Diencephalon (tissue), 2 donors: ENCODE measurements around a stretch of chr22.

DNA sequence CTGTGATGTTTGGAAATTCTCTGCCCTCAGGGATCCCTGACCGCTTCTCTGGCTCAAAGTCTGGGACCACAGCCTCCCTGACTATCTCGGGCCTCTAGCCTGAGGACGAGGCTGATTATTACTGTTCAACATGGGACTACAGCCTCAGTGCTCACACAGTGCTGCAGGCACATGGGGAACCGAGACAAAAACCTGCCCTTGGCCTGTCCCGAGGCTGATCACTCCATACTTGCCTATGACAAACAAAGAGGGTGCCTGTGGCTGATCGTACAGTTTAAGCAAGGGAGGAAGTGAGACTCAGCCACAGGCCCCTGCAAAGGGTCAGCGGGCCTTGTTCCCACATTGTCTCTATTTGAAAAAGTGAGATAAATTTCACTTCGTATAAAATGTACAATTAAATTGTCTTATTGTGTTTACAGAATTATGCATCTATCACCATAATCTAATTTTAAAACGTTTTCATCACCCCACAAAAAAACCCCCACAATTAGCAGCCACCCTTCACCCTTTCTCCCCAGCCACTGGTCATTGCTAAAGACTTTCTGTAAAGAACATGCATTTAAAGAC is 43.9 kb upstream of the TOP3B start:
- RAMPAGE, long total RNA, result no peak

GRCh38 chr22:22123536-22123817 is 121.1 kb upstream of the VPREB1 start:
- RAMPAGE, long total RNA, result no peak

DNA sequence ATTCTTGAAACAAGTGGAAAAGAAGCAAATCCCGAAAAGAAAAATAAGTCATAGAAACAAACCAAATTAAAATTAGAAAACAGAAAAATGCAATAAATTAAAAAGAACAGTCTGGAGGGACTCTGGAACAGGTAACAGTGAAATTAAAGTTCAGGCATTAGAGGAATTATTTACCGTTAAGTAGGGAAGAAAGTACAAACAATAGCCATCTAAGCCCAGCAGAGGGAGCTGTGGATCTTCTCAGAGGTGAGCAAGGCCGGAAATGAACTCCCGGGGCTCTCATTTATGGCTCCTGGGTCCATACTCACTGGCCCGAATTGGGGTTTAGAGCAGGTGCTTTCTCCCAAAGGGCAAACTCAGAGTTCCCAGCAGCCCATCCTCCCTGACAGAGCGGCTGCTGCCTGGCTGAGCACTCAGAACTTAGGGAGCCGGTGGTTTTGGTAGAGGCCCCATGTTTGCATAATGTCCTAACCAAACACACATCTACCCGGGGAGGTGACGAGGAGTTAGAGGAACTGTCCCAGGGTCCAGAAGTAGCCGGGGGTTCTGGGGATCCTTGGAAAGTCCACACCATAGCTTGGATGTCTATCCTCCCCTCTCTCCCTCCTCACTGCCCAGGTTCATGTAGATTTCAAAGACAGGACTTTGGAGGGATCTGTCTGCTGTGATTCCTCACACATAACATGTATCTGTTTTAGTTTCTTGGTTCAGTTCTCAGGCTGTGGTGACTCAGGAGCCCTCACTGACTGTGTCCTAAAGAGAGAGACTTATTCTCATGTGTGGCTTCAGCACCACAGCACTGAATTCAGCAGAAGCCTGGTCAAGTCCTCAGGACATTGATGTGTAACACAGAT is 87.7 kb upstream of the VPREB1 start:
- RAMPAGE, long total RNA, result no peak

- RAMPAGE, long total RNA, result no peak
Measured at GRCh38 chr22:22195395-22196614, 48.8 kb upstream of the VPREB1 start.

DNA sequence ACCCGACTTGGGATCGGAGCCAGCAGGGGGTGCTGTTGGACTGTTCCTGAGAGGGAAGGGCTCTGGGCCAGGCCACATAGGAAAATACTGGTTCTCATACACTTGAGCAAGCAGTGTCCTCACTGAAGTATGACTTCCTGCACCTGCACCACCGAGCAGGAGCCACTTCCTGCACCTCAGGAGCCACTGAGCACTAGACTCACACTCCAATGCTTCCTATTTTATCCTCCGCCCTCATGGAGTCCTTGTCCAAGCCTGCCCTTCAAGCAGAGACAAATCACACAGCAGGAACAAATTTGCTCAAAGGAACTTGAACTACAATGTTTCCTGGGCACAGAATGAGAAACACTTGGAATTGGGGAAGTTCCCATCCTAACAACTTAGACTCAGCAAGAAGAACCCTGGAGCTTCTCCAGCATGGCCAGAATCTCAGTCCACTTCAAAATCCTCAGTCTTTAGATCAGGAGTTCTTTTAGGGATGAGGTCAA is 36.6 kb upstream of the VPREB1 start:
- RAMPAGE, long total RNA, result no peak

GRCh38 chr22:22214656-22215055 is 29.9 kb upstream of the VPREB1 start:
- RAMPAGE, long total RNA, result no peak

GRCh38 chr22:22397161-22397762 is 111.3 kb downstream of the ZNF280B start:
- RAMPAGE, long total RNA, result no peak

DNA sequence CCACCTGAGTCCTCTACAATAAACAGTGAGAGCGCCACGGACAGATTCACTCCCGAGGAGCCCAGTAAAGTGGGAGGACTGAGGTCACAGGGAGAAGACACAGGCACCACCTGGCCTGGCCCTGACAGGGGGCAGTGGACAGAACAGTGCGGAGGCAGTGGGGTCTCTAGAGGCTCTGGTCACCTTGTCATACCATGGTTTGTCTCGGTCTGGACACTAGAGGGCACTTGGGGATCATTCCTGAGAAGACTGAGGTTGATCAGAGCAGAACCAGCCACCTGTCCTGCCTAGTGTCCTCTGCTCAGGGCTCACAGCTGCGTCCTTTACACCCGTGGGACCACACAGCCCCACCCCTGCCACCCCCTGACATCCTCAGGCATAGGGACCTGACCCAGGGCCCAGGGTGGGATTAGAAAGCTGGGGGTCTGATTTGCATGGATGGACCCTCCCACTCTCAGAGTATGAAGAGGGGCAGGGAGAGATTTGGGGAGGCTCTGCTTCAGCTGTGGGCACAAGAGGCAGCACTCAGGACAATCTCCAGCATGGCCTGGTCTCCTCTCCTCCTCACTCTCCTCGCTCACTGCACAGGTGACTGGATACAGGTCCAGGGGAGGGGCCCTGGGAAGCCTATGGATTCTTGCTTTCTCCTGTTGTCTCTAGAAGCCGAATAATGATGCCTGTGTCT is 99.1 kb downstream of the ZNF280B start:
- RAMPAGE, long total RNA, result no peak

GRCh38 chr22:22409960-22410643 is 98.4 kb downstream of the ZNF280B start:
- RAMPAGE, long total RNA, result no peak

DNA sequence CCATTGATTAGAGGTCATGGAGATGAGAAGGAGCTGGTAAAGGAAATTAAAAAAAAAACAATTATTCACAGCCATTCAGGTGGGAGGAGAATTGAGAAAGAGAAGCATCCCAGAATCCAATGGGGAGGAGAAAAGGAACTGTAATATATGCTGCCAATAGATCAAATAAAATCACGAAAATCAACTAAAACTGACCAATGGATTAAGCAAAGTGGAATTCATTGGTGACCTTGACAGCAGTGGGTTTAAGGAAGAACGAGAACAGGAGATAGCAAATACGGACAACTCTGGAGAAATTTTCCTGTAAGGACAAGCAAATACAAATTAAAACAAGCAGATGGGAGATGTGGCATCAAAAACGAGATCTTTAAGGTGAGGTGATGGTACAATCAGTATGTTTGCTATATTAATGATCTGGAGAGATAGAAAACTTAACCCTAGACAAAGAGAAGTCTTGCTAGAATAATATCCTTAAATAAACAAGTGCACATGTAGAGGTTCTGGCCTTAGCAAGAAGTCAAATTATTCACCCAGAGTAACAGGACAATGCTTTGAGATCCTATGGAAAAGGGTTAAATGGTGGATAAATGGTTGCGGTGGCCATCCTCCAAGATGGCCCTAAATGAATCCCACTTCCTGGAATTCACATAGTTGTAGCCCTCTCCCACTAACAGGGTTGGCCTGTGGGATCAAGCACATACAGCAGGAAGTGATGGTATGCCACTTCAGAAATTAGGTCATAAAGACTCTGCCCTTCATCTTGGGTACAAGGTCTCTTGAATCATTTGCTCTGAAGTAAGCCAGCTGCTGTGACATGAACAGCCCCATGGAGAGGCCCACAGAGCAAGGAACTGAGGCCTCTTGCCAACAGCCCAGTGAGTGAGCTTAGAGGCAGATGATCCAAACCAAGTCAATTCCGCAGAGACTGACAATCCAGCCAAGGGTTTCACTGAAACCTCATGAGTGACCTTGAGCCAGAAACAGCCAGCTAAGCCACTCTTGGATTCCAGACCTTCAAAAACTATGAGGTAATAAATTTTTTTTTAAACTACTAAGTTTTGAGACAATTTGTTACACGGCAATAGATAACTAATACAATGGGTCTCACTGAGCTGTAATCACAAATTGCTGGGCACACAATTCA is 1.9 kb downstream of the ZNF280B start:
- RAMPAGE, long total RNA, result no peak

- RAMPAGE, long total RNA, result no peak
Measured at GRCh38 chr22:22547579-22548132, 11.4 kb downstream of the PRAME start.

- RAMPAGE, long total RNA, result no peak
Measured at GRCh38 chr22:22753420-22753928, 109.1 kb downstream of the GGTLC2 start.

GRCh38 chr22:23203968-23204807 is 23.9 kb downstream of the BCR start:
- RAMPAGE, long total RNA, result no peak

DNA sequence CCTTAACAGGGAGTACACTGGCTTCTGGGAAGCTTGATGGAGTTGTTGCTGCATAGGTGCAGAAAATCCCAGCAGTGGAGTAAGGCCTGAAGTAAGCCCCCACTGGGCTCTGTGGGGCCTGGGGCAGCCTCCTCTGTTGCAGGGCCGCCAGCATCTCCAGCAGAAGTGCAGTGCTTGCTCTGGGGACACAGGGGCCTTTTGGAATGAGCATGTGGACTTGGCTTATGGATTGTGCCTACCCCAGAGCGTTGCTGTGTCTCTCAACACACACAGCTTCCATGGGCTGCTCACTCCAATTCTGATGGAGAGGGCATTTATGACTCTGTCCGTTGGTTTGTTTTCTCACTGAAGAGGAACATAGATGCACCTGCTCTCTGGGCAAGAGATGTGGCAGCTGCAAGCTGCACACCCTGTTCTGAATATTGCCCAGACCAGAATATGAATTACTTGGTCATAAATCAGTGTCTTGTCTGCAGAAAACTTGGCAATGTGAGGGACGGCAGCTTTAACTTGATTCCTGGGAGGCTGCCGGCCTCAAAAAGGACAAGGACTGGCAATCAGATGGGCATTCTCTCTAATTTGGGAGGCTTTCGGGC is 32.2 kb downstream of the BCR start:
- RAMPAGE, long total RNA, result no peak

- RAMPAGE, long total RNA, result no peak
Measured at GRCh38 chr22:23215438-23216347, 35.4 kb downstream of the BCR start.

DNA sequence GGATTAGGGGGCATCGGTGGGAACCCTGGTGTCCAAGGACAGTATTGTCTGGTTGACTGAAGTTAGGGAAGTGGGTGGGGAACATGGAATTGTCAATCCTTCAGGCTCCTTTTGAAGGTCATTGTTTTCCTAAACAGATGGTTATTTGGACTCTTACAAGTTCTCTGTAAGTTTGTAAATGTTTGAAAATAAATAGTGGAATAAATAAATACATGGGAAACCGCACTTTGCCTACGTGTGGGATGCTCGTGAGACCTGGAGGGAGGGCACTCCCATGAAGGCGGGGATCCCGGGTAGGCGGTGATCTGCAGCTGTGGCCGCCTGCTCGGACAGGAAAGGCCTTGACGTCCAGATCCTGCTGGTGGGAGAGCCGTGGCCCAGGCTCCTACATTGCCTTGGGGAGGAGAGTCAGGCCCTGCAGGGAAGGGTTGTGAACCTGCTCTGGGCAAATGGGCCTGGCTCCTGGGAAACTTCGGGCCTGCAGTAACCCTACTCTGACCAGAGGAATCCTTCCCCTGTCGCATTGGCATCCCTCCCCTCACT is 37.3 kb downstream of the BCR start:
- RAMPAGE, long total RNA, result no peak

GRCh38 chr22:23225482-23226283 is 45.4 kb downstream of the BCR start:
- RAMPAGE, long total RNA, result no peak

GRCh38 chr22:23237385-23237783 is 57.1 kb downstream of the BCR start:
- RAMPAGE, long total RNA, result no peak

DNA sequence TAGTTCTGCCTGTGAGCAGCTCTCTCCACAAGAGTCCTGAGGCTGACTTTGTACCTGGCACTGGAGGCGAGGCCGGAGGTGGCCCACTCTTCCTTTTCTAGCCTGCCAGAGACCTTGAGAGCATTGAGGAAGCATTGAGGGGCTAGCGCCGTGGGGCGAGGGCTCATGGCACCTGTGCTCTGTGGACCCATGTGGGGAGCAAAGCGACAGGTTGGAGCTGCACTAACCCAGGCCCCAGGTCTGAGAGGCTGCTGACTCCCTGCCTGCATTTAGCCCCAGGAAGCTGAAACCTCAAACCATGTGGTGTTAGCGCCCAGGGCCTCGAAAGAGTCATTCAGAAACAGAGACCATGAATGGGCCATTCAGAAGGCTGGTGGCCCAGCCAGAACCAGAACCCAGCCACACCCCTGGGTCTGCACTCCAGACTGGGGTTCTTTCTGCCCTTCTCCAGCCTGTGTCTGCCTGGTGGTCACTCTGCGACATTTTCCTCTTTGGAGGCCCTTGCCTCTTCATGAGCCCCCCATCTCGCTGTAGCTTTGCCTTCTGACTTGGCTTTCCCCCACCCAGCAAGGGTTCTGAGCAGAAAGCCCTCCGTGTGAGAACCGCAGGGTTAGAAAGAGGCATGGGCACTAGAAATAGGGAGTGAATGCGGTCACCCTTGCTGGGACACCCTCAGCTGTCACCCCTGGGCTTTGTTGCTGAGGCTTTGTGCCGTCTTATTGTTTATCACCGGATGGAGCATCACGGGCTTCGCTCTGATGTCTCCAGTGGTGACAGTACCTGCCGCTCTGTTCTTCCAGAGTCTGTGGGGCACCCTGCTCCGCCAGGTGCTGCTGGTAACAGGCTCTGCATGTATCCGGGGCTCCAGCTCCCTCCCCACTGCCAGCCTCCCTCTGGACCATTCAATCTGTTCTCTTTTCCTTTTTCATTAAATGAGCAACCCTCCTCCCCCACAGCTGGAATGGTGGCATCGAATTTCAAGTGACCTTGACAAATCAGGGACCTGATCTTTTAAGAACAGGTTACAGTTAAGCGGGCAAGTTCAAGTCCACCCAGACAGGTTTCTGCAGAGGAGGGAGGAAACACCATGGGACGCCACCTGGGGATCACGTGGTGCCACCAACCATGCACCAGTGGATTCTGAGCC is 88.9 kb downstream of the BCR start:
- RAMPAGE, long total RNA, result no peak

DNA sequence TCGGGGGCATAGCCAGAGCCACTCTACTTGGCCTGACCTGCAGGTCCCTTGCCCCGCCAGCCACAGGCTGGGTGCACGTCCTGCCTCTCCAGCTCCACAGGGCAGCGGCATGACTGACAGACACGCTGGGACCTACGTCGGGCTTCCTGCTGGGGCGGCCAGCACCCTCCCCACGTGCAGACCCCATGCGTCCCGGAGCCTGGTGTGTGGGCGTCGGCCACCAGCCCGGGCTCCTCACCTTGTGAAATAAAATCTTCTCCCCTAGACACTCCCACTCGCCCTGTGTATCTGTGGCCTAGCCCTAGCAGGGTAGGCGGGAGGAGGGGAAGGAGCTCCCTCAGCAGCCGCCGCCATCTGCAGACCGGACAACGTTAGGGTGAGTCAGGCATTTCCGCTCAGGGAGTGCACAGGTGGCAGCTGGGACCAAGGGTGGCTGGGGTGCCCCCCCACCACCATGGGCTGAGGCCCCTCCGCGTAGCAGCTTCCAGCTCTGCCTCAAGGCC is 119.5 kb downstream of the IGLL1 start:
- RAMPAGE, long total RNA, result no peak